Osteocyte (in vitro differentiated cells): Measurements from ENCODE around the genes CUTC, ERLIN1 and SCD.

DNA sequence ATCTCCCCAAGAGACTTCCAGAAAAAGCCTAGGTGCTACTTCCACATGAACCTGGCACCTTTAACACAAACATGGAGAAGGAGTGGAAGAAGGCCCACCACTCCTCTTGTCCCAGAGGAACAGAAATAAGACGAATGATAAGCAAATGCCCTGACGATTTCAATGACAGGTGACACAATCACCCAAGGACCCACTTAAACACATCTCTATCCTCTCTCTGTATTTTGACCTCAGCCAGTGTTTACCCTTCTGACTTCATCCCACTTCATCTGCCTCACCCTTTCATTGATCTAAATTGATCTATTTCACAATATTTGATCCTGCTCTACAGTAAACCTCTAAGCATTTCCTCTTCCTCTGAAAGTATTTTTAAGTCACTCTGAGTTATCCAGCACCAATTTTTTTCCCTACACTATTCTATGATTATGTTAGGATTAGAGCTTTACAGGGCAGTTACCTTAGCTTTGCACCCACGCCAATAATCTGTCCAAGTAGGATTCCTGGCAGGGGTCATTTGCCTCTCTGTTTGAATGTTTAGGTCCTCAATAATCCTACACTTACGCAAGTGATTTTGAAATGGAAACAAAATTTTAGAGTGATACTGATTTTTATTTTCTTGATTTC lies 9.1 kb downstream of the GOT1 start:
- PRO-cap: no peak

DNA sequence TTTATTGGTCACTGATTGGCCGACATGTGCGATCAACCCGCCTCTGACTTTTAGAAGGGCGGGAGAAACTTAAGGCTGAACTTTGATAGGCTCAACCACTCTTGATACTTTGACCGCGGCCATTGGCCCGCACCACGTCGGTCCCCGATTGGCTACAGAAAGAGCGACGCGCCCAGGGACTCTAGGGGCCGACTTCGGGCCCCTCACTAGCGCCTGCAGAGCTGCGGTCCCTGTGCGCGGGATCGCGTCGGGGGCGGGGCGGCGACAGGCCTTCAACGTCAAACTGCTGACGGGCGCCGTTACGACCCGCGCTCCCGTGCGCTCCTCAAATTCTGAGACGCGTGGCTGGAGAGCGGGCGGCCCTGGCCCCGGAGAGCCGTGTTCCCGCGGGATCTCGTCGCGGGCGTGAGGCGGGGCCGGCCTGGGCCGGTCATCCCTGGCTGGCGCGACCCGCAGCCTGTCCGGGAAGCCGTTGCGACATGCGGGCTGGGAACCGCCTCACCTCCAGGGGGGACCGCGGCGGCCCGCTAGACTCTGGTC lies 471 bp upstream of the SLC25A28 start:
- PRO-cap: bidirectional peak, plus-strand start at position 218 of the sequence, minus-strand start outside the sequence; unidirectional peak, plus-strand start at position 275 of the sequence; bidirectional peak, plus-strand start at position 328 of the sequence, minus-strand start at position 334 of the sequence

DNA sequence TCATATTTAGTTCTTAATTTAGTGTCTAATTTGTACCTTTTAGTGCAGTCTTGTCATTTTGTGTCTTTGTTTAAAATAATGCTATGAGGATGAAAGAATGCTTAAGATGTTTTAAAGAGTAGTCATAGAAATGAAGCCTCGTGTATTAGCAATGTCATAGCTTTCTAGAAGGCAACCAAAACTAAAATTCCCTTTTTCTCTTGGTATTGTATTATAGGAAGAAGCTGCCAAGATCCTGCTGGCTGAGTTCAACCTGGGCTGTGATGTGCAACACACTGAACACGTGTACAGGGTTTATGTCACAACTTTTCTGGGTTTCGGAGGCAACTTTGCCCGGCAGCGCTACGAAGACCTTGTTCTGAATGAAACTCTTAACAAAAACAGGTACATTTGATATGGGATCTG lies 36.2 kb downstream of the COX15 start:
- PRO-cap: no peak

GRCh38 chr10:99731813-99733039 lies at the start of gene CUTC:
Gene CUTC (plus strand): TSS chr10:99732234.
- PRO-cap: bidirectional peak, plus-strand start at chr10:99732301, minus-strand start at chr10:99732095; unidirectional peak, minus-strand start at chr10:99732751; unidirectional peak, minus-strand start at chr10:99732900

GRCh38 chr10:99754657-99755260 lies 22.7 kb downstream of the CUTC start:
- PRO-cap: no peak

DNA sequence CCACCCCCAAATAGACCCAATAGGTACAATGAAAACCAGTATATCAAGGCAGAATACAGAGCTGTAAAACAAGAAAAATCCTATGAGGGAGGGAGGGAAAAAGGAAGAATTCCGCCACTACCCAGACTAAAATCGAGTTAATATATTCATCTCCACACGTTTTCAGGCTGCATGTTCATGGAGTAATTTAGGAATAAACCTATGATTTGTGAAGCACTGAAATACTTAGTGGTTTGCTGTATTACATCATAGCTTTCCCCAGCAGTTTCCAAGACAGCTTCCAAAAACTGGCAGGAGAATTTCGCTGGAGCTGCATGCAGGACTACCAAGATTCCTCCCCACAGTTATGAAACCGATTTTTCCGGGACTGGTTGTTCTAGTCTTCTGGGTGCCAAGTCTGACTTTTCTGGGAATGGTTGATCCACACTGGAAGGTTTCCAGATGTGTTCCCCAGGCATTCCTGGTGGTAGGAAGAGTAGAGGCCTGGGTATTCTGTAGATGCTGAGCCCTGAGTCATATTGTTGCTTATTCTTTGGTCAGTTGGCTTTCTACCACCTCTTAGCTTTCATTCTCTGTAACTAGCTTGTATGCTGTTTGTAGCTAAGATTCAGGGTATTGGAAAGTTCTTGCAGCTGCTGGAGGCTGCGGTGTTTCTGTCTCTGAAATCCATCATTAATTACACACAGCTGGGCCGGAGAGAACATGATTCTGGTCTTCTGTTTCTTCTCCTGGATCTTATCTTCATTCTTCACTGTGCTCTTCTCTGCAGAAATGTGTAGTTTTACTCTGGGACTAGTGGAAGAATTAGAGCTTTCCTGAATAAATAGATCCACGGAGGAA lies 6.2 kb downstream of the ABCC2 start:
- PRO-cap: no peak

DNA sequence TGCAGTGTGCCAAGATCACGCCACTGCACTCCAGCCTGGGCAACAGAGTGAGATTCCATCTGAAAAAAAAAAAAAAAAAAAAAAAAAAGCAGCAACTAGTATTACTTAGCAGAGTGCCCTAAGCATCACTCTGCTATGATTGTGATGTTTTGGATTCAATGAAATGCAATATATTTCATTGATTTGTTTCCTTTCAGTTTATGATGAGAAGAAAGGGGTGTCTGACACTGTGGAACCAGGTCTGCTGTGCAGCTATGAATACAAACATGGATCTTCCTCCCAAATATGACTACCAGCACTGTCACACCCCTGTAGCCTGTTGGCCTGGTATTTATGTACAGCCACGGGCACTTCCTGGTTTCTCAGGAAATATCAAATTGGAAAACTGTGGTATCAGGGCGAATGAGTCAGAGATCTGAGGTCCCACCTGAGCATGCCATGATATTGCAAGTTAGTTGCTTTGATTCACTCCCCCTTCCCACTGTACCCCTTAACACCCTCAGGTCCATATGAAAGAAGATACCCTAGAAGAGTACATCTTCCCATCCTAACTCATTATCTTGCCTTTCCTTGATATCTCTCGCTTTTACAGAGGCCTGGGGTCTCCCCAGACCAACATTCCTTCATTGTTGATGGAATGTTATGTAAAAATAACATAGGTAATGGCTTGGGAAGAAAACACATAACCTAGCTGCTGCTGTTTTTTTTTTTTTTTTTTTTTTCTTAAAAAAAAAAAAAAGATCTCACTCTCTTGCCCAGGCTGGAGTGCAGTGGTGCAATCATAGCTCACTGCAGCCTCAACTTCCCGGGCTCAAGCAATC lies 87.7 kb downstream of the DNMBP start:
- PRO-cap: no peak

DNA sequence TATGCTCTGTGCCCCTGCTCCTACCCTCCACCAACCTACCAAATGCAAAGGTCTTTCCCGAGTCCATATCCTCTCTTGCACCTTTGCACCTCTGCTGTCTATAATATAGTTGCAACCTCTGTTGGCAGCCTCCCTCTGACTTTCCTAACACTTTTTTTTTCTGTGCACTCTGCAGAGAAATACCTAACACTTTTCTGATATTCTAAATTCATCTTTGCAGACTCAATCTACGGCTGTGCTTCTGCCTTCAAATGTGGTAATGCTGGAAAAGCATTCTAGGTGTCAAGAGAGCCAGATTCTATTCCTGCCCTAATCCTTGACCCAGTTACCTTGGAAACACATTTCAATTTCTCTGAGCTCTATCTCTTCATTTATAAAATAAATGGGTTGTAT lies 84.8 kb downstream of the DNMBP start:
- PRO-cap: no peak

- PRO-cap: no peak
Observed at GRCh38 chr10:100037999-100038220, 28.2 kb upstream of the DNMBP start.

DNA sequence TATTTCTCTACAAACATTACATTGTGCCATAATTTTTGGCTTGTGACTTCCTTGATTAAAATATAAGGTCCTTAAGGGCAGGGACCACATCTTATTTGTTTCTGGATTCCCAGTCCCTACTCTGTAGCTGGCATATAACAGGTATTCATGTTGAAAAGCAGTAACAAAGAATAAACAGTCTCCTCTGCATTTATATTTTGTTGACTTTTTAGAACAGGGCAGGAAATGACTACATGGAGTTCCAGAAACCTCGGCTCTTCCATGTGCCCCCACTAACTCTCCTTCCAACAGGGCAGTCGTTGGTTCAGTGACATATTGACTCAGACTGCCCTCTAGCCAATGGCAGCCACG lies 19.7 kb upstream of the CPN1 start:
- PRO-cap: no peak

GRCh38 chr10:100101734-100102040 lies 20.0 kb upstream of the CPN1 start:
- PRO-cap: no peak

DNA sequence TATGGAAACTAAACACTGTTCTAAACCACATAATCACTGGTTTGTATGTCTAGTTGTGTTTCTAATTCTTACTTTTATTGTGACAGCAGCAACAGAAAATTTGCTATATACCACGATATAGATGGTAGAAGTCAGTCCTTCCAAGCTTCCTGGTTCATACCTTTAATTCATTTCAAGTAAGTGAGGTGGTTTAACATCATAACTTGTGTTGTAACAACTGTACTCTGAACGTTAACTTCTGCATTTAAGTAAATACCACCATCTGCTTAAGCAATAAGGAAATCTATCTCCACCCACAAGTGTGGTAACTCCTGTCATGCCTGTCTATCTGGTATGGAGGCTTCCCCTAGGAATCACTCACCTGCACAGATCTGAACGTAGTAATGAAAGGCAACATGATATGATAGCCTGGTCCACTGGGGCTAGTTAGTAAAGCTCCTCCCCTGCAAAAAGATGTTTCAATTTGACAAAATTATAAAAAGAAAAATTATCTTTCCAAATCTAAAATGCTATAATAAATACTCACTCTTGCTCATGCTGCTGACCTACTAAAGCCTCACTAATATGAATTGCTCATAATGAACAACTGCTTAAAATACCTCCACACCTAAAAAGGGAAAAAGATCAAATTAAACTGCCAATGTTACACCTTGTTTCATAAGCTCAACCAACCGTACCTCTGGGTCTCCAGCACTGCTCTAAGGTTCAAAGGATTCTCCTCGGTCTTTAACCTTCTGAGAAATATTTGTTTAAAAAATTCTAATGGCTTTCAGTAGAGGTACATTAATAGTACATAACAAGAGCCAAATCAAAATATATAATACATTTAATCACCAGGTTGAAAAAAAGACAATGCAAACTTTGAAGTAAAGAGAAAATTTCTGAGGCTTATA lies 2.2 kb downstream of the ERLIN1 start:
- PRO-cap: no peak

GRCh38 chr10:100185223-100186273 lies at the start of gene ERLIN1:
Gene ERLIN1 (minus strand): TSS chr10:100186029.
- PRO-cap: bidirectional peak, plus-strand start at chr10:100186220, minus-strand start at chr10:100186029

- PRO-cap: no peak
Observed at GRCh38 chr10:100186274-100186533, 375 bp upstream of the ERLIN1 start.

DNA sequence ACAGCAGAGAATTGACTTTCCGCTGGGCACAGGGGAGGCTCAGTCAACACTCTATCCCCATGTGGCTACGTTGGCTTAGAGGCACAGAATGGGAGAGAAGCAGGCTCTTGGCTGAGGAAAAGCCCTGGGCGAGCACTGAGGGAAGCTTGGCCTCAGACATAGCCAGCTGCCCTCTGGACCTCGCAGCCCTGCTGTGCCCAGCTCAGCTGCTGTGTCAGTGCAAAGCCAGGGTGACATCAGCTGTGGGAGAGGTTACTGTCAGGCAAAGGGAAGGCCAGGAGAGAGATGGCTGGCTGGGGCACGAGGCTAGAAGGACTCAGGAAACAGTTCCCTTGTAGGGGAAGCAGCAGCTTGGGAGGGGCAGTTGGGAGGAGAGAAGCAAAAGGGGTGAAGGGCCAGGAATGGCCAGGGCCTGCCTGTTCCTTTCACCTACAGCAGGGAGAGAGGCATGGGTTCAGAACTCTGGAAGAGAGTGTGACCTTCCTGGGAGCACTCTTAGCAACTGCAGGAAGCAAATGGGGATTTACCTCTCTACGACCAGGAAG lies 5.9 kb upstream of the SCD start:
- PRO-cap: no peak

GRCh38 chr10:100346762-100347636 lies at the start of gene SCD:
Gene SCD (plus strand): TSS chr10:100347233.
- PRO-cap: bidirectional peak, plus-strand start at chr10:100347110, minus-strand start at chr10:100346941

GRCh38 chr10:100363016-100364185 lies 16.4 kb downstream of the SCD start:
- PRO-cap: no peak

DNA sequence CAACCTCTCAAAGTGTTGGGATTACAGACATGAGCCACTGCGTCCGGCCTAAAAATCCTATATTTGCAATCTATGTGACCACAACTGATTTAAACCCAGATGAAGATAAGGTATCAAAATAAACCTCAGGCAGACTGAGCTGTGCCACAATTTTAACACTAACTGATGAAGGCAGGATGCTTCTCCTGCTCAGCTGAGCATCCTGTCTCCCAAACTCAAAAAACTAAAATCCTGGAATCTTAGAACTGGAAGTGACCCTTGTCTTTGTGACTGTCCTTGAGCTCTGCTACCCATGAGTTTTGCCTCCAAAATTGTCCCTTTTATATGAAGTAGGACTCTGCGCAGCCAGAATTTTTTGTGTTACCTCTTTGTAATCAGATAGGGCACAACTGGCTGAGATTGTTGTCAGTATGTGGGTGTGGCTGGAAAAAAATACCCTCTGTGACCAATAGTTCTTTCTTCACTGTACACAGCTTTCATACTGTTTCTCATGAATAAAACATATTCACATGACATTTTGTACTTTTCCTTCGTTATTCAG lies 49.8 kb upstream of the WNT8B start:
- PRO-cap: no peak

DNA sequence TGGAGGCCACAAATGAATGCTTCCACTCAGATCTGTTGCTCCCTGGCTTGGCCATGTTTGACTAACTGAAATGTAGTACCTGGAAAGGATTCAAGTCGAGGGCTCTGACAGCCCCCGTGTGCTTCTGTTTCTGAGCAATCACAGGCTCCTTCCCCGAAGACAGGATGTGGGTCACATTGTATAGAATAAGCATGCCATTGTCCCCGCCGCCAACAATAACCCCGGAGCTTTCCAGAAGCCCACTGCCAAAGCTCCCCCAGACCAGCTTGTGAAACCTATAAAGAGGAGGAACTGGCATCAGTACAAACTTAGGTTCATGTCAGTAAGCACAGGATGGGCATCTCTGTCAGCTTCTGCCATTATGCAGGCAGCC lies 10.4 kb downstream of the SEC31B start:
- PRO-cap: no peak

DNA sequence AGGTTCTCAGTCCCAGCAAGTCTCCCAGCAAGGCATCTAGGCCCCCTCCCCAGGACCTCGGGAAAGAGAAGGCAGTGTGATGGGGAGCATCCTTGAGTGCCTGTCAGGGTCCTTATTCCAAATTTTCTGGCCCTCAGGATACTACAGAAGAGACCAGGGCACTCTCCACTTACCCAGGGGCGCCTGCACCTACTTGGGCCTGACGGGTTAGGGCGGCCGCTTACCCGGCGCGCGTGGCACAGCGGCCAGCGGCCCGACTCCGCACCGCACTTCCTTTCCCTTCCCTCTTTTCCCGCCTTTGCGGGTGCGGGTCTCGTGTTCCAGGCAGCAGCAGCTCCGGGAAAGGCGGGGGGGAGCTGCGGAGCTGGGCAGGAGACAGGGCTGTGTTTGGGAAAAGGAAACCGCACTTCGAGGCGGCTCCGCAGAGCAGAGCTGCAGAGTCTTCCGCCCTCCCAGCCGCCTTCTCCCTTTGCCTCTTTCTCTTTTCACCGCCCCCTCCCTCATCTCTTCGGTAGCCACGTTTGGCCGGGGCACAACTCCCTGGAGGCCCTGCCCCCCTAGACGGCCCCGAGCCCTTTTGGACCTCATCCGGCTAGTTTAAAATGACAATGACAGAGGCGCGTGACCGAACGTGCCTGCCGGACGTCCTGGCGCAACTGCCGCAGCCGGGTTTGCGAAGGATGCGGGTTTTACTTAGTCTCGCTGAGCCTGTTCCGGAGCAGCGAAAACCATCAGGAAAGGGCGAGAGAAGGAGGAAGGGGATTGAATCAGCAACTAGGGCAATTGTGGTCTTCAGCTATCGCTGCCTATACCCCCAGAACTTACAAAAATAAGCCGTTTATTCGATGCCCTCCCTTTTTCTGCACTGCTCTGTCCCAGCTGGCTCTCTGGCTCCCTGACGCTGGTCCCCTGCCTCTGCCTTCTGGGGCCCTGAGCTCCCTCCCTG lies 7.9 kb upstream of the PAX2 start:
- PRO-cap: no peak